NCI-H460 (cell line): ENCODE measurements around a stretch of chr1.

RAMPAGE:
- cytosol, long total RNA = no peak
- long total RNA = no peak
- nucleus, long total RNA = no peak
Observed at GRCh38 chr1:8438422-8438841, 120.5 kb downstream of the SLC45A1 start.

DNA sequence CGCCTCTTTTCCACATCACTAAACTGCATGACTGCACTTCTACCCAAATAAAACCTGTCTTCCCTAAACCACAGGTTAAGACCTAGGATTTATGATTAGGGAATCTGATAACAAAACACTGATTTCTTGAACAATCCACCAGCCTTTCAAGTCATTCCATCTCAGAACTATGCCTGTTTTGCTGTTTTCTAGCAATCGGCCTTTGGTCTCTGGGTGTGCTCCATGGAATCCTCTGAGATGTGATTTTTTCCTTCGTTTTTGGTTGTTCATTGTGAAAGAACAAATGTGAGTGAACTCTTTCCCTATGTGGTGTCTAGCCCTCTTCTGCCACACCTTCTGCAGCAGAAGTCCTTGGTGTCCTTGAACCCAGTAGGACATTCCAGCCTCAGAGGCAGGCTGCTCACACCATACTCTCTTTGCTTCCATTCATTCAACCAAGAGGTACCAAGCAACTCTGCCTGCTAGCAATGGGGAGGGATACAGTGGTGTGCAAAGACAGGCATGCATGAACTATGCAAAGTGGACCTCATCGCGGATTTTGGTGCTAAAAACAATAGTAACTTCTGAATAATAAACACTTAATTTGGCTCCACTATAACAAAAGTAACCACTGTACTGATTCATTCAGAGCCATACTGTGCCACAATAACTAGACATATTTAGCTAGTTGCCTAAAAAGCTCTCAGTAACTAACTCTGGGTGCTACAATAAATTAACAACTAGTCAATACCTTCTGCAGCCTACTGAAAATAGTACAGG, 155.2 kb downstream of the SLC45A1 start:
RAMPAGE:
- cytosol, long total RNA = no peak
- long total RNA = no peak
- nucleus, long total RNA = no peak

GRCh38 chr1:8517576-8518228, 199.8 kb downstream of the SLC45A1 start:
RAMPAGE:
- cytosol, long total RNA = no peak
- long total RNA = no peak
- nucleus, long total RNA = no peak

DNA sequence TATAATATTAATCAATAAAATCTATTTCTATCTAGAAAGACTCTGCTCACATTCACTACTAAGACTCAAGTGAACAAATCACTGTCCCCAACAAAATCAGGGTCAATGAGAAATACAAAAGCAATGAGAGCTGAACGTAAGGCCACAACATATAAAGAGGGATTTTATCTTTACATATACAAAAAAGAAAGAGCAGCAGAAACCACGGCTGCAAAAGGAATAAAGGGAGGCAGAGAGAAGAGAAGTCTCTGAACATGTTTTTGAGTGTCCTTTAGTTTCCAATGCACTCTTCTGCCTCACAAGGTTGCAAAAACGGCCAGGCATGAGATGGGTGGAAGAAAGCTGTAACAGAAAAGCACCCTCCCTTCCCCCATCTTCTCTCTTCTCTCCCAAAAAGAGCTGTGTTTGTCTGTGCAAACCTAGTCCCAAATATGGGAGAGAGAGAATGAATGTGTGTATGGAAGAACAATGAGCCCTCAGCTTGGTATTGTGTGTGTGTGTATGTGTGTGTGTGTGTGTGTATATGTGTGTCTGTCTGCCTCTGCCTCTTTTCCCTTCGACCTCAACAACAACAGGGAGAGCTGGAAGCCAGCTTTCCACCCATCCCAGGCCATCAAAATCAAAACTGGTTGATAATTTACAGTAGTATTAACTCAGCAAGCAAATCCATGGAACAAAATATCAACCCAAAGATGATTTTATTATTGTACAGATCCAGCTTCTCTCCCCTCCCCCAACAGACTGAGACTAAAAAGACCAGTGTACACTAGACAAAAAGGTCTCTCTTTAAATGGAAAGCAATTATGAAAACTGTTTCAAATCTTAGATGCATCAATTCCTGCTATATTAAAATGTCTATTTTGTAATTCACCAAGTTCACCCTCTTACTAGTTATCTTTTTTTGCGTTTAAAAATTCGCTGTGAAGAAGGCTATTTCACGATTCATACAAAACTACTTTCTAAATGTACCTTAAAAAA, 1.8 kb downstream of the RERE start:
RAMPAGE:
- cytosol, long total RNA = no peak
- long total RNA = no peak
- nucleus, long total RNA = no peak

DNA sequence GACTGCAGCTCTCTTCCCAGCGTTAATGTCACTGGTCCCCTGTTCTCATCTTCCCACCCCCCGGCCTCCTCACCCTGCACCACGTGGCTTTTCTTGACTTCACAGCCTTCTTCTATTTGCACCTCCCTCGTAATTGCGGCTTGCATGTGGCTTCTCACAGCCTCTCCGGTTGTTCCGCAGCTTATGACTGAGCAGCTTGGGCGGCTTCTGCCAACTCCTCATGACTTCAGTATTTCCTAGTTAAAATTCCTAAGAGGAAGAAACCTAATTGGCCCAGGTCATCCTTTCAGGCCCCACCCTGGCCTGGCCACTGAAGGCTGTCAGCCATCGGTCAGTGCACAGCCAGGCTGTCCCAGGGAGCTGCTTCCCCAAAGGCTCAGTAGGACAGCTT, 8.5 kb upstream of the RERE start:
RAMPAGE:
- cytosol, long total RNA = no peak
- long total RNA = no peak
- nucleus, long total RNA = no peak

GRCh38 chr1:8856035-8856274, 22.5 kb downstream of the ENO1 start:
RAMPAGE:
- cytosol, long total RNA = no peak
- long total RNA = no peak
- nucleus, long total RNA = no peak

DNA sequence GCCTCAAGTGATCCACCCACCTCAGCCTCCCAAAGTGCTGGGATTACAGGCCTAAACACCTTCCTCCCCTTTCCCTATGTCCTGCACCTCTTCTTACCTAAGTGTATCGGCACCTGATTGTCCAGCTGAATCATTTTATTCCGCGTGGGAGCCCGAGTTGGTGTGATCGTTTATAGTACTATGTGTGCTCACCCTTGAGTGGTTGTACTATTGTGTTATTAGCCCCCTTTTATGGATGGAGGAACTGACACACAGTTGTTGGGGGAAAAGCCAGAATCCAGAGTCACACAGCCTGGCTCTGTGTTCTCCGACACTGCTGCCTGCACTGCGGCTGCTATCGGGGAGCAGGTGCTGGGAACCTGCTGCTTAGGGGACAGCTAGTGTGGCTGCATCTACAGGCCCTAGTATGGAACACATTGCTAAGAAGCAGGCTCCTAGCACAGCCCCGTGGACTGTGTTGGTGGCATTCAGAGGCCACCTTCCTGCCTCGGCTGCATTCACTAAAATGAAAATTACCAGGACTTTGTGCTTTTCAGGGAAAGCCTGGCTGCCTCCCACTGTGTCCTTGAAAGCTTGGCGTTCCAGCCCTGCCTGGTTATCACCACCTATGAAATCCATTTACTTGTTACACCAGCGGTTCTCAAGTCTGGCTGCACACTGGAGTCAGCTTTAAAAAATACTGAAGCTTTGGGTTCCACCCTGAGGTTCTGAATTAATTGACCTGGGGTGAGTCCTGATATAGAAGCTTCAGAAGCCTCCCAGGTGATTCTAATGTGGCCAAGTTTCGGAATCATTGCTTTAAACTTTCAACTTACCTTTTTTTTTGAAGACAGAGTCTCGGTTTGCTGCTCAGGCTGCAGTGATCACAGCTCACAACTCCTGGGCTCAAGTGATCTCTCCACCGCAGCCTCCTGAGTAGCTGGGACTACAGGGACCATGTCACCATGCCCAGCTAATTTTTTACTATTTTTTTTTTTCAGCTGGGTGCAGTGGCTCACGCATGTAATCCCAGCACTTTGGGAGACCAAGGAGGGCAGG, 21.4 kb downstream of the ENO1 start:
RAMPAGE:
- cytosol, long total RNA = no peak
- long total RNA = no peak
- nucleus, long total RNA = no peak

DNA sequence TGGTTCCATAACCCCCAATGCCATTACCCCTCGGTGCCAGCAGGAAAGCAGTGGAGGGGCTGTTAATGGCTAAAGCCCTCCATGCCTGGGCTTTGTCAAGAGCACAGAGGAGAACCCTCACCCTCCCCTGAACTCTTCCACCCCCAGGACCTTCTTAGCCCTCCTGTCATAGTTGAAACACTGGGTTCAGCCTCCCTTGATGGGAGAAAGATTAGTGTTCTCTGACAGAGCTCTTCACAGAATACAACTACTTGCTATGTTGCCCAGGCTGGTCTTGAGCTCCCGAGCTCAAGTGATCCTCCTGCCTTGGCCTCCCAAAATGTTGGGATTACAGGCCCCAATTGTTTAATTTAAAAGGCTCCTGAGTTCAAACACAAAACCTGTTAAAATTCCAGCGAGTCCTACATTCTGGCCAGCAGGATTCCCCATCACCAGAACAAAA, 15.1 kb downstream of the ENO1 start:
RAMPAGE:
- cytosol, long total RNA = no peak
- long total RNA = no peak
- nucleus, long total RNA = no peak

GRCh38 chr1:8889837-8890372, 11.4 kb upstream of the ENO1 start:
RAMPAGE:
- cytosol, long total RNA = no peak
- long total RNA = no peak
- nucleus, long total RNA = no peak

DNA sequence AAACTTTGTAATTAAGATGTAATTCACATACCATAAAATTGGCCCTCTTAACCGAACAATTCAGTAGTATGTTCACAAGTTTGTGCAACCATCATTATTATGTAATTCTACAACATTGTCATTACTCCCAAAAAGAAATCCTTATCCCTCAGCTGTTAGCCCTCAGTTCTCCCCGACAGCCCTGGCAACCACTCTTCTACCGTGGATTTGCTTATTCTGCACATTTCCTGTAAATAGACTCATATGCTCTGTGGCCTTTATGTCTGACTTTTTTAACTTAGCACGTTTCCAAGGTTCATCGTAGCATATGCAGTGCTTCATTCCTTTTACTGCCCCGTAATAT, 1.2 kb upstream of the GPR157 start:
RAMPAGE:
- cytosol, long total RNA = no peak
- long total RNA = no peak
- nucleus, long total RNA = no peak

DNA sequence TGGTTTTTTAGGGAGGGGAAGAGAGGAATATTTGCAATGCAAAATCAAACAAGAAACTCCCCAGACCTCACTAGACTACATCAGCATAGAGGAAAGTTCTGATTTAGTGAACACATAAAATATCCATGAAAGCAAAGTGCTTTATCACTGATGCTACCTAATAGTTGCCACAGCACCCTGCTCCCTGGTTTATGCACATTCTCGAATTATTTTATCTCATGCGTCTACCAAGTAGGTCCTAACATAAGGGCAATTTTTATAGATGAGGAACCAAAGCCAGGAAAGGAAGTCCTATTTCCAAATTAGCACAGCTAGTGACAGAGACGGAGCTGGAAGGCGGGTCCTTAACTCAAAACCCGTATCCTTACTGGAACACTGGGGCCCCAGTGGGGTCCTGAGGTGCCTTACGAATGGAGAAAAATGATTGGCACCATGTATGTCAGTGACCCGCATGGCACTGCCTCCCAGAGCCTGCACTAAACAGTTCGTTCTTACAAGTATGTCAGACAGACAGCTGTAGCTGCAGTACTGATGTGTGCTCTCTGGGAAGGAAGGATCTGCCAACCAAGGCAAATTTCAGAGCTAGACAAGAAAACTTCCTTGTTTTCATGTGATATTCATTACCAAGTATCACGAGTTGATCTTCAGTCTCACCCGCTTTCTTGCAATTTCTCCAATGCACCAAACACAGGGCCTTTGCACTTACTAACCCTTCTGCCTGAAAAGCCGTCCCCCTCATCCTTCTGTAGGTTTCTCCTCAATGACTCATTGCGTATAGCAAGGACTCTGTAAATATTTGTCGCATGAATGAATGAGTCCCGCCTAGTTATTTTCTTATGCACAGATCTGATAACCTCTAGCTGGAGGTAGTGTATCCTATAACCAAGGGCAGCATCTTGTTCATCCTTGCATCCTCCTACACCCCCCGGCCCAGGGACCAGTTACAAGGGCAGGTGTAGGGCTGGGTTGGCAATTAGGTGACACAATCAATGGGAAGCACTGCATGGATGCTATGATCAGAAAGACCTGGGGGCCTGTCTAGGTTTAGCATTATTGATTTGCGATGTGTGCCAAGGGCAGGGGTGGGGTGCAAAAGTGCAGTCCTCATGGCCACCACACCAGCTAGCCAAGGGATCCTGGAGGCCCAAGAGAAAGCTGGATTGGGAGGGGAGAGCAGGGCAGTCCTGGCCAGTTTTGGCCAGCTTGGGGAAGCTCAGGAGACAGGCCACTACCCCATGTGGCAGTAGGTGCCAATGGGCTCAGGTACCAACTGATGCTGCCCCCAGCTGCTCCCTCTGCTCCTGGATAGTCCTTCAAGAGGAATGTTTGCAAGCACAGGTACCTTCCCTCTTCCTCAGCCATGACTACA, 51.2 kb upstream of the GPR157 start:
RAMPAGE:
- cytosol, long total RNA = no peak
- long total RNA = no peak
- nucleus, long total RNA = no peak

RAMPAGE:
- cytosol, long total RNA = no peak
- long total RNA = no peak
- nucleus, long total RNA = no peak
Observed at GRCh38 chr1:9240734-9241561, 6.4 kb downstream of the H6PD start.

GRCh38 chr1:9253770-9254144, 19.2 kb downstream of the H6PD start:
RAMPAGE:
- cytosol, long total RNA = no peak
- long total RNA = no peak
- nucleus, long total RNA = no peak

DNA sequence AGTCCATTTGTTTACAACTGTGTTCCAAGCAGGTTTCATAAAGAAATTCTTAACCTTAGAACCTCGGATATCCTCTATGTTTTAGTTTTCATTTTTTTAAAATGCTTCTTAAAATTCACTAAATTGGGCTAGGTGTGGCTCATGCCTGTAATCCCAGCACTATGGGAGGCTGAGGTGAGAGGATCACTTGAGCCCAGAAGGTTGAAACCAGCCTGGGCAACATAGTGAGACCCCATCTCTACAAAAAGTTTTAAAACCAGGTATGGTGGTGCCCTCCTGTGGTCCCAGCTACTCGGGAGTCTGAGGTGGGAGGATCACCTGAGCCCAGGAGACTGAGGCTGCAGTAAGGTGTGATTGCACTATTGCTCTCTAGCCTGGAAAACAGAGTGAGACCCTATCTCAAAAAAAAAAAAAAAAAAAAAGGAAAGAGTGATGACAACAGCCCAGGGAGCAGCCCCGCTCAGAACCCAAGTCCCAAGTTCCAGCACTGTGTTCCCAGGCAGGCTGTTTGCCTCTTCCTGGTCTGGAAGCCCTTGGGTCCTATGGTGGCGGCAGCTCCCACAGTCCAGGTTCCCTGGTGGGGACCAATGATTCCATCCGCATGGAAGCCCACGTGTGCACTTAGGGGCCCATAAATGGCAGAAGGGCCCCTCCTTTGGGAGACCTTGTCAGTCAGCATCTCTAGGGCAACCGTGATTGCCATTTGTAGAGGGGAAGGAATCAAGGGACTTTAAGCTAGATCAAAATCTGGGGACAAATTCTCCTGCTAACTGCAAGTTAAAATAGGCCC, 24.7 kb upstream of the SPSB1 start:
RAMPAGE:
- cytosol, long total RNA = no peak
- long total RNA = no peak
- nucleus, long total RNA = no peak

DNA sequence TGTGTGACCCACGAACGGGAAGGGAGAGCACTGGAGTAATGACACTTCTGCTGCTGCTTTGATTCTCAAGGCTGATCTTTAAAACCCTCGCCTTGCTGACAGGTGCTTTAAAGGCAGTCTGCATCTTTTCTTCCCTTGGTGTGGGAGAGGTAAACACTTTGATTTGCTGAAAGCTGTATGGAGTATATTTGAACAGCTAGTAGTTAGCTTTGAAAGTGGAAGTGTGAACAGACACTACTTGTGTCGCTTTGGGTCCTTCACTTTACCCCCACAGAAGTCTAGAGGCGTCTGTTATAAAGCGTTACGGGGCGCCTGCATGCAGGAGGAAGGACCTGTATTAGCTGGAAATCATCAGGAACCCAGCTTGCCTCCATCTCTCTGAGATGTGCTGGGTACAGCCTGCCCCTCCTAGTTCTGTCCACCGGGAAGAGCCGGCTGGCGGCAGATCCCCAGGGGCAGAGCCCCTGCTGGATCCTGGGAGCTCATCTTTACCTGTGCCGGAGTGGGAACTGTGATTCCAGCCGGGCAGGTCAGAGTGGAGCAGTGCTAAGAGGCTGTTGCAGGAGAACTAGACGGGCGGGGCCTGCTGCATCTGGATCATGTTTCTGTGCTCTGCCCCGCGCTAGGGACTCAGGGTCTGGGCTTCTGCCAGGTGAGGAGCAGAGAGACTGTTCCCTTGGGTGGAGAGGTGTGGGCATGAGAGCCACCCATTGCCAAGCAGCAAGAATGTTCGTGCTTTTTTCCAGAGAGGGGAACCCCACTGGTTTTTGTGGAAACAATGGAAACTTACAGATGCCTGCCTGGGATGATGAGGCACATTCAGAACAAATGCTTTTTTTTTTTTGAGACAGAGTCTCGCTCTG, 22.3 kb upstream of the SPSB1 start:
RAMPAGE:
- cytosol, long total RNA = no peak
- long total RNA = no peak
- nucleus, long total RNA = no peak

GRCh38 chr1:9299951-9300467, 7.3 kb downstream of the SPSB1 start:
RAMPAGE:
- cytosol, long total RNA = no peak
- long total RNA = no peak
- nucleus, long total RNA = no peak

RAMPAGE:
- cytosol, long total RNA = no peak
- long total RNA = no peak
- nucleus, long total RNA = no peak
Observed at GRCh38 chr1:9302623-9303490, 10.2 kb downstream of the SPSB1 start.

GRCh38 chr1:9321191-9322356, 28.9 kb downstream of the SPSB1 start:
RAMPAGE:
- cytosol, long total RNA = no peak
- long total RNA = no peak
- nucleus, long total RNA = no peak

RAMPAGE:
- cytosol, long total RNA = no peak
- long total RNA = no peak
- nucleus, long total RNA = no peak
Observed at GRCh38 chr1:9340241-9340728, 47.6 kb downstream of the SPSB1 start.

GRCh38 chr1:9351201-9351852, 58.6 kb downstream of the SPSB1 start:
RAMPAGE:
- cytosol, long total RNA = no peak
- long total RNA = no peak
- nucleus, long total RNA = no peak